ENCODE measurements around a stretch of chr11.

DNA sequence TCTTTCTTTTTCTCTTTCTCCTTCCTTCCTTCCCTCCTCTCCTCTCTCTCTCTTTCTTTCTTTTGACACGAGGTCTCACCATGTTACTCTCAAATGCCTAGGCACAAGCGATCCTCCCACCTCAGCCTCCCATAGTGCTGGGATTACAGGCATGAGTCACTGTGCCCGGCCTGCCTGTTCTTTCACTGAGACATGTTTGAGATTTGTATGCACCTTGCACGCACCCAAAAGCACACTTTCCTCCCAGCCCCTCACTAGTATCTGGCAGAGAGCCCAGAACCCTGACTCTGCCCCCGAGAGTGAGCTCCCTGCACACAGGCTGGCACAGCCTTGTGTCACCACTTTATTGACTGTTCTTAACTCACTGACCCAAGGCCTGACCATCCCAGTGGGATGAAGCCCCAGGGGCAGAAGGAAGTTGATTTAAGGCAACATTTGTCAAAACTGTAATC, 56.9 kb downstream of the CD6 start:
- PRO-cap, 2 experiments: no peak in any of the 2 experiments

DNA sequence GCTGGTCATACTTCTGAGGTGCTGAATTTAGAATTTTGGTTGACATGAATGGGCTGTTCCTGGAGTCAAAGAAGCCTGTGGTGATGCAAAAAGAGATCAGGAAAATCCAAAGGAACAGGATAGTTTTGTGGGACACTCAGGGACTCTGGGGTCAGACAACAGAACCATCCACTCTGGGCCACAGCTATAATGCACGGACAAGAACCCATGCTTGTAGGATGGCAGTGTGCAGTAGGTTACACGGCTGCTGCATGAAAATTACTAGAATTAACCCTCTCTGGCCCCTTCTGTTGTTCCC, 22.2 kb upstream of the CD5 start:
- PRO-cap, 2 experiments: no peak in any of the 2 experiments

- PRO-cap, 2 experiments: no peak in any of the 2 experiments
These were observed 27.6 kb downstream of the CD5 start for GRCh38 chr11:61129441-61130811.

DNA sequence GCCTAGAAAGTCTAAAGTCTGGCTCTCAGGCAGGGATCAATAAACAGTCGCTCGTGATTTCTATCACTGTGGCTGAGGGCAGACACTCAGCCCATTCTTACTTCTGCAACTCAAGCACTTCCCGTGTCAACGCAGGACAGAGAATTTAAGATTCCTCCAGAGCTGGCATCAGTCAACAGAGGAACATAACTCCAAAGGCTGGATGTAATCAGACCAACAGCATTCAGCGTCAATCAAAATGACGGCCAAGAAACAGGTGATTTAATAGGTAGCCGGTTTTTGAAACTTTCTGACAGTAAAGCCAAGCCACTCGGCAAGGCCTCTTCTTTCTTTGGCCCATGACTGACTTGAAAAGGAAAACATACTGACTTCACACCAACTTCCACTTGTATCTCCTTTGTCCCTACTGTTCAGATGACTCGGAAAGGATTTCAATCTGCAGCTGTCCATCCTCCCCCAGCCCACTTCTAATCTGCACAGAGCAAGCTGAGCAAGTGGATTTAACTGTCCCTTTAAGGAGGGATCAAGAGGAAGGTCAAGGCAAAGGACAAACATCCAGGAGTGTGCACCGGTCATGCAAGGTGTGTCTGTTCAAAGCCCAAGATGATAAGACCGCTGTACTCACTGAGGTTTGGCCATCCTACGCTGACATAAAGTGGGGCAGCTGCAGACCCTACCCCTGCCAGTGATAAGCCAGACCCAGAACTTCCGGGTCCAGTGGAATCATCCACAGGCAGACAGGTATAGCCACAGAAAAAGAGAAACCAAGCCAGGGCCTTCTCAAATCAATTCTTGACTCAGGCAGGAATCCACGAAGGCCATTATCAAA, 9.4 kb downstream of the VPS37C start:
- PRO-cap, 2 experiments: no peak in any of the 2 experiments

DNA sequence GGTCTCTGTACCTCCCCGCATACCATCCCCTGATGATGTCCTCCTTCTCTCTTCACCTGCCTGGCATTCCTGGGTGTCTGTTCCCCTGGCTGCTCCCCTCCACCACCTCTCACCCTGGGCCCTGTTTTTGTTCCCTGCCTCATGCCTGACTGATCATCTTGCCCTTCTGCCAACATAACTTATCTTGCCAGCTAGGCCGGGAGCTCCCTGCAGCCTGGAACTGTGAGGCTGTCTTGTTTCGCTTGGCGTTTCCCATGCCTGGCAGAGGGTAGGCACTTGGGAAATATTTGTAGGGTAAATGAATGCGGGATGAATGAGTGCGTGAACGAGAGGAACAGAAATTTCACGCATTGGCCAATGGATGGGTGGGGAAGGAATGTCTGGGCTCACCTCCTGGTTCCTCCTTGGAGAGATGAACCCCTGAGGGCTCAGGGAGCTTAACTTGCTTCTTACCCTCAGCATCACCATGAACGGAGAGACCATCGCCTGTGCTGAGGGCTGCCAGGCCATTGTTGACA, 8.3 kb downstream of the PGA5 start:
- PRO-cap, 2 experiments: no peak in any of the 2 experiments

- PRO-cap, 2 experiments: no peak in any of the 2 experiments
These were observed 793 bp downstream of the TKFC start for GRCh38 chr11:61333733-61334309.

GRCh38 chr11:61353700-61354120, 8.0 kb downstream of the CYB561A3 start:
- PRO-cap, 2 experiments: no peak in any of the 2 experiments

GRCh38 chr11:61359275-61359985, 2.3 kb downstream of the CYB561A3 start:
- PRO-cap, 2 experiments: no peak in any of the 2 experiments

DNA sequence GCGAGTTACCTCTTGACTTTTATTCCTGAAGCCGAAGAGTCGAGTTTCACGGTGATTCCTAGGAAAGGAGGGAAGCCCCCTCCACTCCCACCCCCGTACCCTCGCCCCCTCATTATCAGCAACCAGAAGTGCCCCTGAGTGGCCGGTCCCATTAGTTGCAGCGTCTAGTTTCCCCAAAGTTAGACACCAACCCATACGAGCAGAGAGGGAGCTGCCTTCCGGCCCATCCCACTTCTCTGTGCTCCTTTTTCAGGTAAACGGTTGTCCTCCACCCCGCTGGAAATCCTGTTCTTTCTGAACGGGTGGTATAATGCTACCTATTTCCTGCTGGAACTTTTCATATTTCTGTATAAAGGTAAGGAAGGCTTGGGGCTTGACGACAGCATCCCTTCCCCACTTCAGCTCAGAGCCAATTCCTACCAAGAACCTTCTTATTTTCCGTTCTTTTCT, 616 bp downstream of the TMEM216 start:
- PRO-cap, 2 experiments: no peak in any of the 2 experiments

DNA sequence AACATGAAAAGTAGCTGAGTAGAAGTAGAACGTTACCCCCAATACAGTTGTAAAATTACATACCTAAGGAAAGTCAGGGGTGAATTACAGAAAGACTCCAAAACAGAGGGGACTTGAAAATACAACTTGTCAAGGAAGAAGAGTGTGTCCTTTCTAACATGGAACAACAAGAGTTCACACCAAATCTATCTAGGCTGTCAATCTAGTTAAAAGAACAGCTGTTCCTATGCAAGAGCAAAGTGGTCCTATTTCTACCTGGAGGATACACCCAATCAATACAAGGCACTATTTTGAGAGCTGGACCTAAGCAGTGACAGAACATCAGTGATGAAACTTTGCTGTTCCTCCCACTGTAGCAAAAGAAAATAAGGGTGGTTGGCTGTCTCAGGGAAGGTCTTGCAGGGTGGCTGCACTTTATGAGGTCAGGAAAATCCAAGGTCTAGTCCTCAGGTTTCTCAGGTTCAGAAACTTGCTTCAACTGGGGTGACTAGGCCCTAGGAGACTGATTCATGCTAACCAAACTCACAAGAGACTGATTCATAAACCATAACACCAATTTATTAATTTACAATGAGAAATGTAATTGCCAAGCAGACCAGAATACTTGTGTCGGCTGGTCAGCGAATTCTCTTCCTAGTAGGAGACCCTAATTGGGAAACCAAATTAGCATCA, 11.7 kb downstream of the CPSF7 start:
- PRO-cap, 2 experiments: no peak in any of the 2 experiments

GRCh38 chr11:61428935-61429631, 692 bp downstream of the CPSF7 start:
- PRO-cap, 2 experiments: peak in 2 of 2 experiments; most common plus-strand start chr11:61429481 (in 1)

DNA sequence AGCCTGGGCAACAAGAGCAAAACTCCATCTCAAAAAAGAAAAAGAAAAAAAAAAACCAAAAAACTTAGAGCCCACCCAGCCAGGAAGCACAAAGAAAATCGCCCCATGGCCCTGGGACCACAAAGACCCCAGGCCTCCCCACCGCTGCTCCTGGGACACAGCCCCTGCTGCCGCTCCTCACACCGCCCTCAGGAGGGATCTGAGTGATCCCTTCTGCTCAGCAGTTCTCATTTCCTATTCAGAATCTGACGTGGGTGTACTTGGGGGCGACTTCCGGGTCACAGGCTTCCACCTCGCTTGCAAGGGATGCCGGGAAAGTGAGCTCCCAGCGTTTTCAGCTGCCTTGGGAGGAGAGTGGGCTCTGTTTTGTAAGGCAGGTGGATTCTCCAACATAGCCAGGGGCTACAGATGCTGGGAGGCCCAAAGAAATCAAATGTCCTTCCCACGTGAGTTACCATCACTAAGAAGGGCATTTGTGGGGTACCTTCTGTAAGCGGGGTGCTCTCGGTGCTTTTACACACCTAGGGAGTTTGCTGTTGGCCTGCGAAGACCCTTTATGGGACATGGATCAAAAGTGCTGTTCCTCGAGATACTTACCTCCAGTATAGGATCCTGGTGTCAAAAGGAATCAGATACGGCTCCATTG, 9.8 kb upstream of the LRRC10B start:
- PRO-cap, 2 experiments: no peak in any of the 2 experiments

- PRO-cap, 2 experiments: peak in 1 of 2 experiments; most common plus-strand start chr11:61509503 (in 1); most common minus-strand start chr11:61509284 (in 1)
These were observed 637 bp downstream of the LRRC10B start for GRCh38 chr11:61508896-61509875.

DNA sequence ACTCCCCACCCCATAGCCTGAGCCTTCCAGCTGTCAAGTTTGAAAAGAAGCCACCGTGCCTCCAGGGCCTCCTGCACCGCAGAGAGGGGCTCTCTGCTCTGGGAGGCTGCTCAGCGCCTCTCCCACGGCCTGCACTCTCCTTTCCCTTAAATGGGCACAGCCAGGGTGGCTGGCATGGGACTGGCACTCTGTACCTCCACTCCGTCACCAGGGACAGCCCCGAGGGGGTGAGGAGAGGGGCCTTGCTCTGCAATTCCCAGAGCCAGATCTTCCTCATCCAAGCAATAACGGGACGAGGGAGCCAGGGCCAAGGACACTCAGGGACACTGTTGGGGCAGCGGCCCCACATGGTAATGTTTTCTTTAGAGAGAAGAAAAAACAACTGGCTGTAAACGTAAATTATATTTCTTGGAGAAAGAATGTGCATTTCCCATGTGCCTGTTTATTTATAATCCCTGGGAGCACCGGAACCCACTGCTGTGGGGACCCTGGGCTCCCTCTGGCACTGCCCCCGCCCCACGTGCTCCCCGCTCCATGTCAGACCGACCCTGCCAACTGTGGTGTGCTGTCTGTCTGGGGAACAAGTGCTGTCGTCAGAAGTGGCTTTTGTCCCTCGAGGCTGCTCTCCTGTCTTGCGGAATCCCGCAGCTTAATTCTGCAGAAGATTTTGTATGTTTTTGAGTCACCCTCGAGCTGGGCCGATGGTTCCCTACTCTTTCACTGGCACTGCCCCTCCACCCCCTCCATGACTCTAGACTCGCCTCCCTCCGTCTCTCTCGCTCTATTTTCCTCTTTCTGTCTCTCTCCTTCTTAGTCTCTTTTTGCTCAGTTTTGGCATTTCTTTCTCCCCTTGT, 2.3 kb downstream of the LRRC10B start:
- PRO-cap, 2 experiments: peak in 2 of 2 experiments; most common minus-strand start position 100 of the sequence (in 2)

DNA sequence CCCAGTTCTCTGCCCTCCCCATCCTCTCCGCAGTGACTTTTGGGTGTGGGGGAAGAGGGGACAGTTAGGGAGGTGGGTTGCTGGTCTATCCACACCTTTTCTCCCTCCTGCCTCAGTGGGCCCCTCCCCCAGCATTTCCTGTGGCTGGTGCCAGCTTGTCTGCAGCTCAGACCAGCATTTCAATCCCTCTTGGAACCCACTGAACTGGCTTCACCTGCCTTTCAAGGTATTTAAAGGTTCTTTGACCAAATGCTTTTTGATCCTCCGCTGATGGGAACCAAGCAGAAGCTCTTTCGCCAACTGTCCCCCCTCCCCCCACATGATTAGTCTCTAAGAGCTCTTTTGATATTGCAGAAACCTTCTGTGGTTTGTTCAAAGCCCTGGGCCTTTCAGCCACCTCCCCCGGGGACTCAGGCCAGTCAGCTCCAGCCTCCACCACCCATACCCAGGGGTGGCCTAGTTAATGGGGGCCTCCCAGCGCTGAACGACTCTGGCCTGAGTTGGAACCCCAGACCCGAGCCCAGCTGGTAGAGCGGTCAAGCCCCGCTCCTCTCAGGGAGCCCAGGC, 5.9 kb upstream of the SYT7 start:
- PRO-cap, 2 experiments: no peak in any of the 2 experiments

DNA sequence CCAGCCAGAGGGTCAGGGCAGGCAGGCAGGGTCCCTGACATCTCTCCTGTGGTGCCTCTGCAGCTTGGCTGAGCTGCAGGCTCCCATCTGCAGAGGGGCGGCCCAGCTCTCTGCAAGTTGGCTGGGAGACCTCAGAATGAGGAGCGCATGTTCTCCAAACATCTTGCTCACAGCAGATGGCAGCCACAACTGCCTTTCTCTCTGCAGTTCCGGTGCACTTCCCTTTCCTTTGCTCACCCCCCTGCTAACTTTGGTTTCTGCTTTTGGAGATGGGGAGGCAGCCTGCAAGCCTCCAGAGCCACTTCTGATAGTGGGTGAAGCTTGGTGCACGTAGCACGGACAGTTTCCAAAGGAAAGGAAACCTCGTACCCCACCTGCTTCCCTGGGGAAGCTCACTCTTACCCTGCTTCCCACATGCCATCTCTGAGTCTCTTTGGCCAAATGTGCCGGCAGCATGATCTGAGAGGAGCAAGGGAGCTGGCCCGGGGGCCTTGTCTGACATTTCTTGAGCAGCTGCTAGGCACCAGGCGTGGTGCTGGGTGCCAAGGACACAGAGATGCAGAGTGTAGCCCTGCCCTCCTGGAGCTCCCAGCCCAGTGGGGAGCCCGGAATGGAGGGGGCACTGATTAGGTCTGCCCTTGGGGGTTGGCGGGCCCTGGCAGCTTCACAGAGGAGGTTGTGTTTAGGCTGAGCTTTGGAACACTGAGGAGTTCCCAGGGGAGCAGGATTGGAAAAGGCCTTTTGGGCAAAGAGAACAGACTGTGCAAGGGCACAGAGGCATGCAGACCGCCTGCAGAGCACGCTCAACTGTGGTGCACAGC, 18.2 kb downstream of the DAGLA start:
- PRO-cap, 2 experiments: no peak in any of the 2 experiments

DNA sequence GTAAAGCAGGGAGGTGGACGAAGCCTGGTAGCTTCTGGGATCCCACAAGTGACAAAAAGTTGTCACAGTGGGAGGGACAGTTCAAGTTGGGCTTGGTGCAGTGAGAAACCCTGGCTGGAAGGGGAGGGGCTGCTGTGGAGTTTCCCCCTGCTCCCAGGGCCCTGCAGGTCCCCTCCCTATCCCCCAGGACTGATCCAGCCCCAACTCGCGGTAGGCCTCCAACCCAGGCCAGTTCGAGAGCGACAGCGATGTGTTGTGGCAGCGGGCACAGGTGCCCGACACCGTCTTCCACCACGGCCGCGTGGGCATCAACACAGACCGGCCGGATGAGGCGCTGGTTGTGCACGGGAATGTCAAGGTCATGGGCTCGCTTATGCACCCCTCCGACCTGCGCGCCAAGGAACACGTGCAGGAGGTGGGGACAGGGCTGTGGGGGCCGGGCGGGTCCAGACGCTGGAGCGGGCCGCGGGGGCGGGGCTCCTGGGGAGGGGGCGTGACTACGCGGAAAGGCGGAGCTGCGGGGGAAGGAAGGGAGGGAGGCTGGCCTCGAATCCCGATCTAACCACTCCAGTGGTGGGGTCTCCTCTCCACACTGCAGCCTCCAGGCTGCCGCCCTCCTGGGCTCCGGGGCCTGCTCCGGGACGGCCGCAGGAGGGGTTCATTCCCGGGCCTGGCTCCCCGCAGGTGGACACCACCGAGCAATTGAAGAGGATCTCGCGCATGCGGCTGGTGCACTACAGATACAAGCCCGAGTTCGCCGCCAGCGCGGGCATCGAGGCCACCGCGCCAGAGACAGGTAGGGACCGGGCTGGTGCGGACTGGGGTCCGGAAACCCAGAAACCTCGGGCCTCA, 15.1 kb downstream of the TMEM258 start:
- PRO-cap, 2 experiments: no peak in any of the 2 experiments

DNA sequence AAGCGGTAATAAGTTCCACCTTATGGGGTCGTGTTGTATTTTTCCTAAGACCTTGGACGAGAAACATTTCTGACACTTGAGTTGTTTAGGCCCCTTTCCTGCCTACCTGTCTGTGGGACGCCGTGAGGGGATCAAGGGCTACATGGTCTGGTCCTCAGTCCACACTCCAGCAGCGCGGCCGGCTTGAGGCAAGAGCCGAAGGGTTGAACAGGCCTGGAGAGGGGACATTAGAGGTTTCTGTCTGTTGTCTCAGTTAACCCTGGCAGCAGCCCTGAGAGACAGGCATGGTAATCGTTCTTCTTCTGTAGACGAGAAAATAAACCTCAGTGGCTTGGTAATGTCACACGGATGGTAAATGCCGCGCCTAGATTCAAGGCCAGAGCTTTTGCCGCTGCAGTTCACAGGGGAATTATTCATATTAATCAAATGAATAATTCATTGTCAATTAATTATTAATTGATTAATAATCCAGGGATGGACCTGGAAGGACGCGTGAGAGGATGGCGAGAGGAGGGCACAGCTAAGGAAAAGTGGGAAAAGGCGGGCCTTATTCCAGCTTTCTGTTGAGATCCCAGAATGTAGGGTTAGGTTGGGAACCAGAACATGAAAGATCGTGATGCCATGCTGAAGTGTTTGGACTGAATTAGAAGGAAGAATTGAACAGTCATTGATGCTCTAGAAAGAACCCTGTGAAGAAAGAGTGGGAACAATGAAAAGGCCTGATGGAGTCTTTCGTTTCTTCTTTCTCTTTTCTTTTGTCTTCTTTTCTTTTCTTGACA, 684 bp downstream of the FEN1 start:
- PRO-cap, 2 experiments: no peak in any of the 2 experiments

DNA sequence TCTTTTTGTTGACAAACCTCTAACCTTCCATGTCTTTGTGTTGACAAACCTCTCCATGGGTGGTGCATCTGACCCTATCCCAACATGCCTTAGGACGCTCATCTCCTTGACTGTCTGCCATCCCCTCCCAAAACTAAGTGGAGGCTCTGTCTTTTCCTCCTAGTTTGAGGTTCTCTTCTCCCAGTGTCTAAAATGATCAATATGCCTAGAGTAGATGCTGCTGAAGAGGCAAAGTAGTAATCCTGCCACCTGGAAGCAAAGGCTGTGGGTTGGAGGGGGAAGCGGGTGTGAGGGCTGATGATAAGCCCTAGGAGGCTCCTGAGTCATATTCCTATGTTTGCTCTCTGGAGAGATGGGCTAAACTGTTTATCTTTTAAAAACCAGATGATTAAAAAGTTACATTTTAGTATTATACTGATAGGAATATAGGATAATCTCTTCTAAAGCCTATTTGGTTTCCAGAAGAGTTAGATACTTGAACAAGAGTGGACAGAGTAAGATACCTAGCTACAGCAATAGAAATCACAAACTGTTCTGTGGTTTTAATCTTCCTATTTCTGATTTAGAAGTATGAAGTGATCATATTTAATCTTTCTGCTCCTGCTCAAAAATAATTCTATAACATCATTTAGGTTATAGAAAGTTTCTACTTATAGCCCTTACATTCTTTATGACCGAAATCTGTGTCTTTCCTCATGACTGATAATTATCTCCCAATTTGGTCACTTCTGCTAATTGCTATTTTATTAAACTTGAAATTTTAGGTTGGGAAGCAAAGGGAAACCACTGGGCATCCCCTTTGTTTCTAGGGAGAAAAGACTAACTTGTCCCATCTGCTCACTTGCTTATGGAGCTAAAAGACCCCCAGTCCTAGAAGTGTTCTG, 8.1 kb downstream of the FEN1 start:
- PRO-cap, 2 experiments: no peak in any of the 2 experiments

DNA sequence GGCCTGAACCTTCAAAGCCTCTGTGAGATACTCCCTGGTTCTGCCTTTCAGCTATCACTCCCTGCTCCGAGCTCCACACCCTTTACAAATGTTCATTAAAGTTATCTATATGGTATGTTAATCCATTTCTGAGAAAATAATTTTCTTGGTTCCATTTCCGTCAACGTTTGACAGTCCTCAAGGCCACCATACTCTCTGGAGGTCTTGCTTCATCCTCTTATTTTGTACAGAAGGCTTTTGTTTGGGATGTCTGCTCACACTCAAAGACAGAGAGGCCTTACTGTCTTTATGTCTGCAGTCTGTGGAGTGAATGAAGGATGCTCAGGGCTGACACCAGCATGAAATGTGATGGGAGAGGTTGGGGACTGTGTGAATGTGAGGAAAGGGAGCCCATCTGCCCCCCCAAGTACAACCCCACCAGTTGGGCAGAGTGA, 1.7 kb upstream of the FADS2 start:
- PRO-cap, 2 experiments: no peak in any of the 2 experiments

Measured in right ventricle myocardium (tissue), 1 donor.